ENCODE measurements around a stretch of chr22.

GRCh38 chr22:36294042-36294431 lies 41.1 kb downstream of the APOL1 start:
- PRO-cap: no peak
- RAMPAGE, long total RNA: no peak

- PRO-cap: no peak
- RAMPAGE, long total RNA: no peak
These were observed 64.7 kb downstream of the APOL1 start for GRCh38 chr22:36317489-36318232.

- PRO-cap: no peak
- RAMPAGE, long total RNA: no peak
These were observed 57.8 kb downstream of the MYH9 start for GRCh38 chr22:36330005-36330323.

GRCh38 chr22:36336185-36337273 lies 51.2 kb downstream of the MYH9 start:
- PRO-cap: no peak
- RAMPAGE, long total RNA: no peak

DNA sequence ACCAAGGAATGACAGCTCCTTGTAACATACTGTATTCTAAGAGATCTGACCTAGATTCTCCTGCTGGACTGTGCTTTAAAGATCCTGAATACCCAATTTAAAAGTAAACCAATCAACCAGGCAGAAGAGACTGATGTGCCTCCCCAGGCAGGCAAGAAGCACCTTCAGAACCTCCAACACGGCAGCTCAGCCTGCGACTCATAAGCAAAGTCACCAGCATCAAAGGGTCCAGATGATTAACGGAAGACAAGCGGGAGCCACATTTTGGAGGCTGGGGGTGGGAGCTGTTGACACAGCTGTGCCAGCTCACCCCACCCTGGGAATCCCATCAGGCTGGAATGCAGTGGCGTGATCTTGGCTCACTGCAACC lies 30.0 kb downstream of the MYH9 start:
- PRO-cap: no peak
- RAMPAGE, long total RNA: no peak

DNA sequence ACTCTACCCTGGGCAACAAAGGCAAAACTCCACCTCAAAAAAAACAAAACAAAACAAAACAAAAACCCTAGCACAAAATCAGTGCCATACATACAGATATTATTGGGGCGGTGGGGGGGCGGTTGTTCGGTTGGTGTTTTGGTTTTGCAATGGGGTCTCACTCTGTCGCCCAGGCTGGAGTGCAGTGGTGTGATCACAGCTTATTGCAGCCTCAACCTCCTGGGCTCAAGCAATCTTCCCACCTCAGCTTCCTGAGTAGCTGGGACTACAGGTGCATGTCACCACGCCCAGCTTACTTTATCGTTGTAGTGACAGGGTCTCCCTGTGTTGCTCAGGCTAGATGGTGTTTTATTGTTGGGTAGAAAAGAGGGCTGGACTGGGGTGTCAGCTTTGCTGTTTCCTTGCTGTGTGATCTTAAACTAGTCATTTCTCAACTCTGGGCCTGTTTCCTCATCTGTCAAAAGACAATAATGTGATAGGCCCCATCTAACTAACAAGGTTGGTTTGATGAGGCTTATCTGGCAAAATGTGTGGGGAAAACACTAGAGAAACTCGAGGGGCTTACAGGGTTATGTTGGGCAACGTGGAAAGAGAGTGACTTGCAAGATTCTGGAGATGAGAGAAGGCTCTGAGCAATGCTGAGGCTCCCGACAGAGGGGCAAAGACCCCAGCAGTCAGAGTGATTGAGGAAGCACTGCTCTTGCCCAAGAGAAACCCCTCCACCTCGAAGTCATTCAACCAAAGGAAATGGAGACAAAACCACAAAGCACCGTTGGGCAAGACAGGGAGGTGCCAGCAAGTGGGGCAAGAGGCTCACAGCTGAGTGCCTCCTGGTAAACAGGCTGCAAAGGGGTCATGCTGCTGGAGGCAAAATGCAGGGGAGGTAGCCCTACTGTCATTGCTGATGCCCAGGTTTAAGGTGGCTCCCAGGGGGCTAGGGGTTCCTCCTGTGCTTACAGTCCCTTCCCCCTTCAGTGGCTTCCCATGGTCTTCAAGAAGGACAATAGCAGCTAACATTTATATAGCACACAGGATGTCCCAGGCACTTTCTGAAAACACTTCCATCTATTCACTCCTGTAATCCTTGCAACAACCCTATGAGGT lies 17.7 kb upstream of the MYH9 start:
- PRO-cap: no peak
- RAMPAGE, long total RNA: no peak

- PRO-cap: bidirectional peak, plus-strand start at chr22:36482226, minus-strand start at chr22:36481967
- RAMPAGE, long total RNA: no peak
These were observed 454 bp upstream of the TXN2 start for GRCh38 chr22:36481848-36482340.

DNA sequence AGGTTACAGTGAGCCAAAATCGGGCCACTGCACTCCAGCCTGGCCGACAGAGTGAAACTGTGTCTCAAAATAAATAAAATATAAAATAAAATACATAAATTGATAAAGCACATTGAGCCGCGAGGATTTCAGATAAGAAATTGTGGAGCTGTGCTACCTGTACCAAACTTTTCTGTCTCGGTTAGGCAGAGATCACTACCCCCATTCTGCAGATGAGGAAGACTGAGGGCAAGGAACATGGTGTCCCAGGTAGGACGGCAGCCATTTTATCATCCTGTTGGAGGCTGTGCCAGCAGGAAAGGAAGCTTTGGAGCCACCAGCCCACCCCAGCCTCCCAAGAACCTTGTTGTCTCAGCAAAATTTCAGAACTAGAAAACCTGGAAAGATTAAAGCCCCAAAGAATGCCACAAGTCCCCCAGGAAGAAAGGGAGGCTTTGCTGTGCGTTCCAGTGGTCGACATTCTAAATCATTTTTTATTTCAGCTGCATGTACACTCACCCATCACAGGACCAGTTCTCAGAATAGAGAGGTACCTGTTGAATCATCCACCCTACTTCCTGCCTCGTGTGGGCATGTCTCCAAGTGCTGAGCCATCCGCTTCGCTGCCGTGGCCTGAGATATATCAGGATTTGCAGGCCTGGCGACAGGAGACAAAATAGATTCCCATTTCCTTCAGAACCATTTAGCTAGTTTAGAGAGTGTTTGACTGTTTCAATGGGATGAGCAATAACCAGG lies 12.9 kb upstream of the EIF3D start:
- PRO-cap: no peak
- RAMPAGE, long total RNA: no peak

DNA sequence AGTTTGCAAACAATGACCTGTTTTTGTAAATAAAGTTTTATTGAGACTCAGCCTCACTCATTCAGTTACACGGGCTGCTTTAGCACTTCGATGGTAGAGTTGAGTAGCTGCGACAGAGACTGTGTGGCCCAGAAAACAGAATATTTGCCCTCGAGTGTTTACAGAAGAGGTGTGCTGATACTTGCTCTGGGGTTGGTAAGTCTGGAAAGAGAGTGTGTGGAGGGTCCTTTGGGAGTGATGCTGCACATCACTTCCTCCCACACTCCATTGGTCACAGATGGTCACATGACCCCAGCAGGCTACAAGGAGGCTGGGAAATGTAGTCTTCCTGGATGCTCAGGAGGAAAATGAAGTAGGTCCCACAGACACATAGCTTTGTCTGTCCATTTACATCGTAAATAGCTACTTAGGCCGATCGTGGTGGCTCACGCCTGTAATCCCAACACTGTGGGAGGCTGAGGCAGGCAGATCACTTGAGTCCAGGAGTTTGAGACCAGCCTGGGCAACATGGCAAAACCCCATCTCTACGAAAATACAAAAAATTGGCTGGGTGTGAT lies 34.5 kb downstream of the IFT27 start:
- PRO-cap: no peak
- RAMPAGE, long total RNA: no peak

DNA sequence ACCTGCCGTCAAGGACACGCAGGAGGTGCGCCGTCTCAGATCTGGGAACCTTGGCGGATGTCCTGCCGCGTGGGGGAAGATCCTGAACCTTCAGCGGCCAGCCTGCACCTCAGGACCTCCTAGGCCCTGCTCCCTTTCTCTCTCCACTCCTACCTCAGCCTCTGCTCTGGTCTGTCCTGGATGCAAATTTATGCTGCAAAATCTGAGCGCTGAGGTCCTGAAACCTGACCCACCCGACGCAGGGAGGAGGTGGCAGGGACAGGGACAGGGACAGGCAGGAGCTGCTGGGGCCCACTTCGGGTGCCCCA lies 473 bp upstream of the PVALB start:
- PRO-cap: no peak
- RAMPAGE, long total RNA: no peak

DNA sequence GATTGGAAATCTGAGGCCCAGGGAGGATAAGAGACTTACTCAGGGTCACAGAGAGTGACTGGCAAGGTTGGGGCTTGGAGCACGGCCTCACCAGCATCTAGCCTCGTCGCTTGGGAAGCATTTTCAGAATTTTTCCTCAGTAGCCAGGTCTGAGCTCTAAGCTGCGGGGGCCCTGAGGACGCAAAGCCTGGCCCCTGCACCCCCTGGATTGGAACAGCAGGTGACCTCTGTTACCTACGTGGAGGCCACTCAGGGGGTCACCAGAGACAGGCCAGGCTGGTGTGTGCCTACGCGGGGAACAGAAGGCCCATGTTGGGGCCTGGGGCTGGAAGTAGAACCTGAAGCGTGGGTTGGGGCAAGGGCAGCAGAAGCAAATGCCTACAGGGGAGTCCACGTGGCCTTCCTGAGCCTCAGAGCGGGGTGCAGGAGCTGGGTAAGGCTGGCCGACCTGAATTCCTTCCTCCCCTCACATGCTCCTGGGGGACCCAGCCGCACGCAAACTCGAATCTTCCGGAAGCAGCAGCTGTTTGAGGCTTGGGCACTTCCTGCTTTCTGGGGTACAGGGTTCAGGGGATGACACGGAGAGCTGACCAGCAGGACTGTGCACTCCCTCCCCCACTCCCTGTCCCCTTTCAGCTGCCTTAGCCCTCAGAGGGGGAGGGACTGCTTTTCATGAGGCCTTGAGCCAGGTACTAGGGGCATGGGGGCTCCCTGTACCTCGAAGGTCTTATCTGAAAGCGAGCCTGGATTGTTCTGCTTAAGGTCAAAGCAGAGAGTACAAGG lies 1.3 kb downstream of the NCF4 start:
- PRO-cap: bidirectional peak, plus-strand start at position 550 of the sequence, minus-strand start at position 472 of the sequence
- RAMPAGE, long total RNA: no peak

DNA sequence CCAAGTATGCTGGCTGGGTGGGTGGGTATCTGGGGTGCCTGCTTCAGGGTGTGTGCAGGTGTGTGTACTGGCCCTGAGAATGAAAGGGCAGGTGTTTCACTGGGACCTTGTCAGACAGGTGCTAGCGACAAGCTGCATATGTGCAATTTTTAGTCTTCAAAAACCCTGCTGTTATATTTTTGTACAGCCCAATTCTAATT lies 988 bp downstream of the CSF2RB start:
- PRO-cap: no peak
- RAMPAGE, long total RNA: no peak

GRCh38 chr22:36977295-36977763 lies 30.3 kb downstream of the TEX33 start:
- PRO-cap: no peak
- RAMPAGE, long total RNA: no peak

- PRO-cap: no peak
- RAMPAGE, long total RNA: no peak
These were observed 29.7 kb downstream of the TEX33 start for GRCh38 chr22:36977764-36978447.

GRCh38 chr22:37024998-37026151 lies 5.8 kb downstream of the MPST start:
- PRO-cap: no peak
- RAMPAGE, long total RNA: no peak

- PRO-cap: no peak
- RAMPAGE, long total RNA: no peak
These were observed 7.7 kb upstream of the KCTD17 start for GRCh38 chr22:37043544-37044495.

- PRO-cap: no peak
- RAMPAGE, long total RNA: no peak
These were observed 826 bp upstream of the TMPRSS6 start for GRCh38 chr22:37110305-37110773.

GRCh38 chr22:37137722-37138054 lies 12.0 kb downstream of the IL2RB start:
- PRO-cap: no peak
- RAMPAGE, long total RNA: no peak

GRCh38 chr22:37147846-37148876 lies 1.6 kb downstream of the IL2RB start:
- PRO-cap: no peak
- RAMPAGE, long total RNA: no peak

DNA sequence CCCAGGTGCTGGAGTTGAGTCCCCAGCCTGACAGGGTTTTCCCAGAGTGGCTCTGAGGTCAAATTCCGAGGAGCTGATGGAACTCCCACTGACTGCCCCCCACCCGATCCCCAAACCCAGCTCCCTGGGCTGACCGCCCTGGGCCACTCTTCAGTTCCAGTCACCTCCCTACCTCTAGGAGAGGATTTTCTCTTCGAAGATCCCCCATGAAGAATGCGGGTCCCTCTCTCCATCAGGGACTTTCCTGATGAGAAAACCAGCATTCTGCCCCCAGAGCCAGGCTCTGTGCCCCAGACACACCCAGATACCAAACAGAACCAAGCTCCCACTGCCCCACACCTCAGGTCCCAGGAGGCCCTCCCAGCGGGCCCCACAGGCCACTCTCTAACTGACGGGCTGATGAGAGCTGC lies 12.1 kb upstream of the RAC2 start:
- PRO-cap: no peak
- RAMPAGE, long total RNA: no peak